Esophagus muscularis mucosa (tissue), 4 donors: Measurements from ENCODE around the genes BDNF, MPPED2, QSER1 and DEPDC7.

GRCh38 chr11:27470663-27471148, 1.9 kb downstream of the LGR4 start:
- PRO-cap, result no peak
- RAMPAGE, long total RNA, 4 experiments, result no peak in any of the 4 experiments

GRCh38 chr11:27474418-27474642, 1.7 kb upstream of the LGR4 start:
- PRO-cap, result no peak
- RAMPAGE, long total RNA, 4 experiments, result no peak in any of the 4 experiments

GRCh38 chr11:27698682-27699940, 1.1 kb downstream of the BDNF start:
- PRO-cap, result no peak
- RAMPAGE, long total RNA, 4 experiments, result no peak in any of the 4 experiments

GRCh38 chr11:27699998-27701111, at the start of gene BDNF:
BDNF (minus strand) TSS chr11:27700455.
- PRO-cap, result unidirectional peak, minus-strand start at chr11:27700455
- RAMPAGE, long total RNA, 4 experiments, result no peak in any of the 4 experiments

GRCh38 chr11:27717838-27718200, 17.6 kb upstream of the BDNF start:
- PRO-cap, result no peak
- RAMPAGE, long total RNA, 4 experiments, result no peak in any of the 4 experiments

GRCh38 chr11:27722990-27723281, 22.7 kb upstream of the BDNF start:
- PRO-cap, result no peak
- RAMPAGE, long total RNA, 4 experiments, result no peak in any of the 4 experiments

- PRO-cap, result no peak
- RAMPAGE, long total RNA, 4 experiments, result no peak in any of the 4 experiments
Measured at GRCh38 chr11:28227274-28227853, 119.2 kb downstream of the METTL15 start.

GRCh38 chr11:29781163-29781685, 235.6 kb downstream of the KCNA4 start:
- PRO-cap, result no peak
- RAMPAGE, long total RNA, 4 experiments, result no peak in any of the 4 experiments

GRCh38 chr11:30586182-30587047, at the start of gene MPPED2:
MPPED2 (minus strand) TSS chr11:30586353.
- PRO-cap, result bidirectional peak, plus-strand start at chr11:30586384, minus-strand start at chr11:30586353
- RAMPAGE, long total RNA, 4 experiments, result start-site peak on the minus strand in 1 of 4 experiments, at chr11:30586293-30586375 at its widest, 6 reads per replicate

DNA sequence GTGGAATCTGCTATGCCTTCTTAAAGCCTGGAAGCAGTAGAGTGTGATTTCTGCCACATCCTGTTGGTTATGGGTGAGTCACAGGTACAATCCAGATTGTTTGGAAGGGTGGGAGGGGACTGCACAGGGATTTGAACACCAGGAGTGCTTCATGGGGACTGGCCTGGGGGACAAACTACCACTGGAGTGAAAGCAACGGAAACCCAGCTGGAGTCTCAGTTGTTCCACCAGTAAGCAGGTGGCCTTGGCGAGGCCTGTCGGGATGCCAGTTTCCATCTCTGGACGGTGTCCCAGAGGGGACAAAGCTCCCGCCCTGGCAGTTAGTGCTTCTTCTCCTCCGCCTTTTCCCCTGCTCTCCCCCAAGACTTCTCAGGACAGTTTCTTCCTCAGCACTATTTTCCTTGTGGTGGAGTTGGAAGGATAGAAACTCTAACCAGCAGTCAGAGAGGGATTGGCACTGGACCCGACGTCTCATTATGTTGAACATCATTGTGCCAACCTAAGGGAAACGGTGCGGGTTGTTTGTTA, 84.9 kb upstream of the RCN1 start:
- PRO-cap, result no peak
- RAMPAGE, long total RNA, 4 experiments, result no peak in any of the 4 experiments

GRCh38 chr11:32434294-32435136, 824 bp downstream of the WT1 start:
- PRO-cap, result no peak
- RAMPAGE, long total RNA, 4 experiments, result no peak in any of the 4 experiments

GRCh38 chr11:32440878-32441335, 5.6 kb upstream of the WT1 start:
- PRO-cap, result no peak
- RAMPAGE, long total RNA, 4 experiments, result no peak in any of the 4 experiments

GRCh38 chr11:32451757-32452375, 16.5 kb upstream of the WT1 start:
- PRO-cap, result no peak
- RAMPAGE, long total RNA, 4 experiments, result no peak in any of the 4 experiments

- PRO-cap, result no peak
- RAMPAGE, long total RNA, 4 experiments, result no peak in any of the 4 experiments
Measured at GRCh38 chr11:32611034-32611472, 27.4 kb downstream of the EIF3M start.

DNA sequence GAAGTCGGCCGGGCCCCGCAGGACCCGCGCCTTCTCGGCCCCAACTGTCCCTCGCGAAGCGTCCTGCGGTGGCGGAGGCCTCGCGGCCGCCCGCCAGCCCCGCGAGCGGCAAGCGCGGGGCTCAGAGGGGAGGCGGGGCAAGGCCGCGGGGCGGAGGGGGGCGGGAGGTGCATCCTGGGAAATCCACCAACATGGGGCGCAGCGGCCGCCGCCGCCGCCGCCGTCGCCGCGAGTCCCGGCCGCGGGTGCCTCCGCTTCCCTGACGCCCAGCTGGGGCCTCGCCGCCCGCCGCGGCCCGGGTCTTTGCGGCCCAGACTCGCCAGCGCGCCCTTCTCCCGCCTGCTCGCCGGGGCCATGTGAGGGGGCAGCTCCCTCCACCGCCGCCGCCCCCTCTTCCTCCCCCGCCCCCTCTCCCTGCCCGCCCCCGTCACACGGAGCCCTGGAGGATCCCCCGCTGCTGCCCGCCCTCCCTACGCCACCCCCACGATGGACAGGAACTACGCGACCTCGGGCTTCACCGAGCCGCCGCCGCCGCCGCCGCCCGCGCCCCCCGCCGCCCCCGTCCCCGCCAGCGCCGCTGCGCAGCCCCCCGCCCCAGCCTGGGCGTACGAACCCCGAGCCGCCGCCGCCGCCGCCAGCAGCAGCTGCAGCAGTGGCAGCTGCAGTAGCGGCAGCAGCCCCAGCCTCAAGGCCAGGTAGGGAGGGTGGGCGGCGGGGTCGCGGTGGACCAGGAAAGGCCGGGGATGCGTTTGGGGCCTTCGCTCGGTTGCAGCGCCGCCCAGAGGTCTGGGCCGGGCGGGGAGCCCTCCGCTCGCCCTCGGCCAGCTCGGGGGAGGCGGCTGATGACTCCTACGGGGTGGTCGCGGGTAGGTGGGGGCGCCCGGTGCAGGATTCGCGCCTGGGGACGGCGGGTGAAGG, at the start of gene QSER1:
Gene QSER1 (plus strand): TSS at position 172 of the 918 bp plus-strand sequence.
- PRO-cap, result bidirectional peak, plus-strand start at position 180 of the sequence, minus-strand start at position 114 of the sequence; bidirectional peak, plus-strand start at position 473 of the sequence, minus-strand start at position 348 of the sequence
- RAMPAGE, long total RNA, 4 experiments, result no peak in any of the 4 experiments

DNA sequence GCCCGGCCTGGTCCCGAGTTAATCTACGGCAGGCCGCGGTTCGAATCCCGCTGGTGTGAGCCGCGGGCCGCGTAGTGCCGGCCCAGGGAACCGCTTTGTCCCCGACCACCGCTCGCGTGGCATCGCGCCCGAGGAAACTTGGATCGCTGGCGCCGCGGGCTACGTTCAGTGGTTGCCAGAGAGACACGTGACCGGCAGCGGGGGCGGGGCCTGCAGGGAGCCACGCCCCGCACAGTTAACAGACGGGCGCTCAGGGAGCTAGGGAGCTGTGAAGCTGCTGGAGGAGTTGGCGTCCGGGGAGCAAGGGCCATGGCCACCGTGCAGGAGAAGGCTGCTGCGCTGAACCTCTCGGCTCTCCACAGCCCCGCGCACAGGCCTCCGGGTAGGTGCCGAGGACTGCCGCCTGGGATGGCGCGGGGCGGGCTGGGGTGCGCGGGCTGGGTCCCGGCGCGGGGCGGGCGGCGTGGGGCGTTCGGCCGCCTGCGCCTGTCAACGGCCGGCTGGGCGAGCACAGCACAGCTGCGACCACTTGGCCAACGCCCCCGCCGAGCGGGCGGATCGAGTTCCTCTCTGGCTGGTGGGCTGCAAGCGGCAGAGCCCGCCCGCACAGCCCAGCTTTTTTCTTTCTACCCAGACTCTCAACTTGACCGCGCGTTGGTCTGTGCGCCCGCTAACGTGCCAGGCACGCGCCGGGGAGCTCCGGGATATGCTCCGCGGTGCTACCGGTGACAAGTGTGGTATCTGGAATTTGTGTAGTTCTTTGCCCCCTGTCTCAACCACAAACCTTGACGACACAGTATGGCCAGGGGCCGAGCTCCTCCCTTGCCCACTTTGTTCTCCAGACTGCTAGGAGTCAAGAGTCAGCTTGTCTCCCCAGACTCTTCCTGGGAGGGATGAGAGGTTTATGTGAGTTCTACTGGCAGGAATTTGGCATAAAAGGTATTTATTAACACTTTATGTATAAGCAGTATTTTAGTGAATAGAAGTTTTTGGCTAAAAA, at the start of gene DEPDC7:
Gene DEPDC7 (plus strand): TSS at position 232 of the 1,000 bp plus-strand sequence.
- PRO-cap, result bidirectional peak, plus-strand start at position 238 of the sequence, minus-strand start at position 140 of the sequence
- RAMPAGE, long total RNA, 4 experiments, result start-site peak on the plus strand in 3 of 4 experiments, centred at positions 252 to 258 of the sequence, 16 to 51 reads per replicate

DNA sequence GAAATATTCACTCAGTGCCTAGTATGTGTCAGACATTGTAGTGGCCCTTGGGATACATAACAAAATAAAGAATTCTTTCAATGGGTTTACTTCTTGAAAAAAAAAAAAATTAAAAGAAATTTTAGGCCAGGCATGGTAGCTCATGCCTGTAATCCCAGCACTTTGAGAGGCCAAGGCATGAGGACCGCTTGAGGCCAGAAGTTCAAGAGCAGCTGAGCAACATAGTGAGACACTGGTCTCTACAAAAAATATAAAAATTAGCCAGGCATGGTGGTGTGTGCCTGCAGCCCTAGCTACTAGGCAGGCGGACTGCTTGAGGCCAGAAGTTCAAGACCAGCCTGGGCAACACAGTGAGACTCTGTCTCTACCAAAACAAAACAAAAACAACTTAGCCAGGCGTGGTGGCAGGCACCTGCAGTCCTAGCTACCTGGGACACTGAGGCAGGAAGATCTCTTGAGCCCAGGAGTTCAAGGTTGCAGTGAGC, 14.5 kb downstream of the CSTF3 start:
- PRO-cap, result no peak
- RAMPAGE, long total RNA, 4 experiments, result no peak in any of the 4 experiments

GRCh38 chr11:33258863-33259284, 1.7 kb downstream of the HIPK3 start:
- PRO-cap, result bidirectional peak, plus-strand start at chr11:33258928, minus-strand start at chr11:33258745; bidirectional peak, plus-strand start at chr11:33259030, minus-strand start at chr11:33259017
- RAMPAGE, long total RNA, 4 experiments, result no peak in any of the 4 experiments

GRCh38 chr11:33320686-33321517, 55.0 kb upstream of the KIAA1549L start:
- PRO-cap, result no peak
- RAMPAGE, long total RNA, 4 experiments, result start-site peak on the plus strand in 1 of 4 experiments, at chr11:33320760-33320778 at its widest, 5 reads per replicate

DNA sequence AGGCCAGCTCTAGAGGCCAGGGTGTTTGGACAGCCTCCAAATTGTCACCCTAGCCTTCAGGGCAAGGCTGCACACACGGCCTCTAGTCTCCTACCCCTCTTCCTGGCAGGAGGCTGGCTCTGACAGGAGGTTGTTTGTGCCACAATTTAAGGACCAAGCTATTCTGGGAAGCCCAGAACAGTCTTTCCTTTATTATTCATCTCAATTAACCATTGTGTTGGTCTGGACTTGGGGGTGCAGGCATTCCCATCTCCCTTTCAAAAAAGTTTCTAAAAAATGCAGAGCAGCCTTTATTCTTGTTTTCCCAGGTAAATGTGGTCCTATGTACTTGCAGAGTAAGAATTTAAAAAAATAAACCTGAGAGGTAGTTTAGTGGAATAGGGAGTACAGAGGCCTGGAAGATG, 4.1 kb upstream of the C11orf91 start:
- PRO-cap, result no peak
- RAMPAGE, long total RNA, 4 experiments, result no peak in any of the 4 experiments